Measurements from ENCODE around the genes DAPL1, PLA2R1 and RBMS1.

GRCh38 chr2:158456109-158456514 is 441 bp downstream of the CCDC148 start:
- PRO-cap = no peak

- PRO-cap = no peak
Measured at GRCh38 chr2:158620818-158621415, 164.2 kb downstream of the PKP4 start.

GRCh38 chr2:158722968-158723472 is 72.1 kb upstream of the DAPL1 start:
- PRO-cap = no peak

DNA sequence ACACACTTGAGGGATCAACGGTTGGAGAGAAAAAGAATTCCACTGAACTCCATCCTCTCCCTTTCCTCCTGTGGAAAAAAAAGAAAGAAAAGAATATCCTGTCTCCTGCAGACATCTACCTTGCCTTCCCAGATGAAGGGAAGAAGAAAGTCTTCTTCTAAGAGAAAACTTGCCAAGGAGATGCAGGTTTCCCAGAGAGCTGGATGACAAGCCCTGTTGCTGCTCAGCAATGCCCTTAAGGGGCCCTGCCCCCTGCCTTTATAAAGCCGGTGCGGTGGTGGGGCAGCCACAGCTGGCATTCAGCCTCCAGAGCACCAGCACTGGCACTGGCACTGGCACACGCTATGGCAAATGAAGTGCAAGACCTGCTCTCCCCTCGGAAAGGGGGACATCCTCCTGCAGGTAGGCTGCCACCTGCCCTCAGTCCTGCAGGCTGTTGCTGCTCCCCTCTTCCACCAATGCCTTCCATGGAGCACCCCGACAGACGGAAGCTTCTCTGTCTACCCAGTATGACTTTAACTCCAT is at the start of gene DAPL1:
Gene DAPL1, plus strand, starts transcription at position 289 of the 525 bp plus-strand sequence.
- PRO-cap = no peak

DNA sequence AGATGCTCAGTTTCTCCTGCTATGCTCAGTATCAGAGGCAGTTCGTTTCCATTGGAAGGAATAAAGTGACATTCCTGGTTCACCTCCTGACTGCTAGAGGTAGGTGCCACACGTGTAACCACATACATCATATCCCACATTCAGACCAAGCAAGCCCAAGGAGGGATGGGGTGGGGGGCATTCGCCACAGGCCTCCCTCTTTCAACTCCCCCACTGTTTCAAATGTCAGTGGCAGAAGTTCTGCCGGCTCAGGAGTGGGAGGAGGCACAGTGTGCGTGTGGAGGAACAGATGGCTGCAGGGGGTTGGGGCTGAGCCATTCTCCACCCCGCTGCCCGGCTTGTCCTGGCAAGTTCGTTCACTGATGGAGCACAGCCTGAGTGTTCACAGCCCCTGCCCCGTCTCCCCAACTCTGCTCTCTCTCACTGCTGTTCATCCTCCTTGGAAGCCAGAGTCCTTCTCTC is 75.4 kb upstream of the TANC1 start:
- PRO-cap = no peak

- PRO-cap = no peak
Measured at GRCh38 chr2:159144678-159145304, 141.7 kb downstream of the WDSUB1 start.

DNA sequence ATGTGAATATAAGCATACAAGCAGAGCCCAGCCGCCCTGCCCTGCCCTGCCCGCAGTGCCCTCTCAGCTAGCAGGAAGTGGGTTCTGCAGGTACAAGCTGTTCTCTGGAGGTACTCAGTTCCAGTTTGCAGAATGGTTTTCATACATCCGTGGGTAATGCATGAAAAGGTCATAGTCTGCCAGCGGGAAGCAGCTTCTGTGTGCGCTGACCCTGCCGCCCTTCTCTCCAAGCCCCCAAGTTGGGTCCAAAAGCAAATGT is 76.6 kb downstream of the WDSUB1 start:
- PRO-cap = no peak

DNA sequence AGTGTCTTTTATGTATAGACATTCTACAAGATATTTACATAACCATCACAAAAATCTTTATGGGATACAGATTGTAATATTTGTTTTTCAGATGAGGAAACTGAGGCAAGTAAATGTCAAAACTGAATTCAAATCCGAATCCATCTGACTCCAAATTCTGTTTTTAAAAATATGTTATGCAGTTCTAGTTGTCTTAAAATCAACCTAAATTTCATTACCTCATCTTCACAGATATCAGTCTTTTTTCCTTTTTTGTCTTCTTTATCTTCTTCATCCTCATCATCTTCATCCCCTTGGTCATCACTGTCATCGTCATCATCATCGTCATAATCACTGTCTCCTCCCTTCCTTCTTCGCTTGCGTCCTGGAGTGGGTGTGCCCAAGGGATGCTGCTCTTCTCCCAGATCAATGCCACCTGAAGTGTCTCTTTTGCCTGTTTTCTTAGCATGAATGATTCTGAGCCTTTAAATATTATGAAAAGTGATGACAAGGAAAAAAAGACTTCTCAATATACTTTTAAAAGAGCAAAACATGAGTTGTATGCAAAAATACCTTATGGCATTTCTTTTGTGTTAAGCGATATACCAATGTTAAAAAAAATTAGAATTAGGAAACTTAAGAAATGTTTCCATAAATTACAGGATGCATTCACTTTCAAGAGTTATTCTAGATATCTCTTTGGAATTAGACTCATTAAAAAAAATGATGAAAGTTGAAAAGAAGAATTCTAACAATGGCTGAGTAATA is 96.0 kb upstream of the WDSUB1 start:
- PRO-cap = no peak

GRCh38 chr2:159713594-159713942 is 1.3 kb downstream of the MARCHF7 start:
- PRO-cap = no peak

- PRO-cap = no peak
Measured at GRCh38 chr2:159755058-159755633, 42.8 kb downstream of the MARCHF7 start.

DNA sequence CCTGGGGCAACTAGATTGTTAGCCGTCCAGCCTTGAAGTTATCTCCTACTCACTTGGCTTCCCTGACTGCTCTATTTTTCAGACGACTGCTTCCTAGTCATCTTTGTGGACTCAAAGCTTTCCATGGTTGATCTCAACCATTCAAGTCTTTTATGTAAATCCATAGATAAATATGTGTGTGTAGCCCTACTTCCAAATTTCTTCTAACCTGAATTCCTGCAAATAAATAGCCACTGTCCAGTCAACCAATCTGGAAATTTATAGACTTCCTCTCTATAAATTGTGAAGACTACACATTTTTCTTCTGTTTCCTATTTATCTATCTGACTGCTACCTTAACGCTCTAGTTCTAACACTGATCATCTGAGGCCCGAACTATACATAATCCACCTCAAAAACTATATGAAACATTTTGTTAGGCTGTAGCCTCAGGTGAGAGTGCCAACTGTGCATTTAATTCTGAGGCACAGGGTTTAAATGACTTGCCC is 23.9 kb downstream of the CD302 start:
- PRO-cap = no peak

DNA sequence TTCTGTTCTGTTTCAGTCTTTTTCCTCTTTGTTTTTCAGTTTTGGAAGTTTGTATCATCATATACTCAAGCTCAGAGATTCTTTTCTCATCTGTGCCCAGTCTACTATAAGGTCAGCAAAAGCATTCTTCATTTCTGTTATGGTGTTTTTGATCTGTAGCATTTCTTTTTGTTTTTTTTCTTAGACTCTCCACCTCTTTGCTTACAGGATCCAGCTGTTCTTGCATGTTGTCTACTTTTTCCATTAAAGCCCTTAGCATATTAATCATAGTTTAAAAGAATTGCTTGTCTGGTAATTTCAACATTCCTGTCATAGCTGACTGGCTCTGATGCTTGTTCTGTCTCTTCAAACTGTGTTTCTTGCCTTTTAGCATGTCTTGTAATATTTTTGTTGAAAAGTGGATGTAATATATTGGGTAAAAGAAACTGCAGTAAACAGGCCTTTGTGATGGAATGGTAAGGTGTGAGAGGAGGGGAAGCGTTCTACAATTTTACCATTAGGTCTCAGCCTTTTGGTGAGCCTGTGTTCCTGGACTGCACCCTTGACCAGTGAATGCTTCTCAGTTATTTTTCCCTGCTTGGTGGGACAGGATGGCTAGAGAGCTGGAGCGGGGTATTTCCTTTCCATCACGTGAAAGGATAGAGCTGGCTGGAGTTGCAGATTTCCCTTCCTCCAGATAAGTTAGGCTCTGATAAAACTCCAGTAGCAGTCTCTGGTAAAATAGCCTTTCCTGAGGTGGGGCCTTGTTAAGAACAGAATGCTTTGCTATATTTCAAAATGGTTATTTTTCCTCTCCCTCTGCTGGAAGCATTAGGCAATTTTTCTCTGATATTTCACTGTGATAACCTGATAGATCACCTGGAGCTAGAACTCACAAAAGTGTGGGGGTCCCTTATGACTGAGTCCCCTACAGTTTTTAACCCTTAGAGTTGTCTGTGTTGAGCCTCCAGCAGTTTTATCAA is 65.4 kb downstream of the PLA2R1 start:
- PRO-cap = no peak

DNA sequence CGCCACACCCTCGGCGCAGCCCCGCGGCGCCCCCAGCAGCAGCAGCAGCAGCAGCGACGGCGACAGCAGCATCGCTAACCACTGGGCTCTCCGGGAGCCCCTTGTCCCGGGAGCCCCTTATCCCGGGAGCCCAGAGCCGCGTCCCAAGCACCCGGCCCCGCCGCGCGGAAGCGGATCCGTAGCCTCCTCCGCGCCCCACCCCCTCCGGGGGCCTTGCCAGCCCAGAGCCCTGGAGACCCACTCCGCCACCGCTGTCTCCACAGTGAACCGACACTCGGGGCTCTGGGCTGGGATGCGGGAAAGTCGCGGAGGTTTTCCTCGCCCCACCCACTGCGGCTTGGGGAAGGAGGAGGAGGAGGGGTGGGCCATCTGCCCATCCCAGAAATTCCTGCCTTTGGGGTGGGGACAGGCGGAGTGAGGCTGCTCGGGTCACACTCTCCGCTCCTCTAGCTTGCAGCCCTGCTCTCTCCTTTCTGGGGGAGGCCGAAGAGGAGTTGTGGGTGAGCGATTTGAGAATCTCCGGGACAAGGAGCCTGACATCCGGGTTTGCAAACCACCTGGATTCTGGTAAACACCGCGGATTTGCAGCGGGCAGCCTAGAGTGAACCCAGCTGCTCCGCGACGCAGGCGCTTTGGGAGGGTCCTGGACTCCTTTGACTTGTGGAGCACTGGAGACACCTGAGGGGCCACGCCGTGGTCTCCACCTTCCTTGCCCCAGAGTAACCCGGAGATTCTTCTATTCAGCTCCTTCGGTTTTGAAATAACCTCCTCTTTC is at the start of gene PLA2R1:
Gene PLA2R1, minus strand, starts transcription at position 284 of the 775 bp plus-strand sequence.
- PRO-cap = no peak

DNA sequence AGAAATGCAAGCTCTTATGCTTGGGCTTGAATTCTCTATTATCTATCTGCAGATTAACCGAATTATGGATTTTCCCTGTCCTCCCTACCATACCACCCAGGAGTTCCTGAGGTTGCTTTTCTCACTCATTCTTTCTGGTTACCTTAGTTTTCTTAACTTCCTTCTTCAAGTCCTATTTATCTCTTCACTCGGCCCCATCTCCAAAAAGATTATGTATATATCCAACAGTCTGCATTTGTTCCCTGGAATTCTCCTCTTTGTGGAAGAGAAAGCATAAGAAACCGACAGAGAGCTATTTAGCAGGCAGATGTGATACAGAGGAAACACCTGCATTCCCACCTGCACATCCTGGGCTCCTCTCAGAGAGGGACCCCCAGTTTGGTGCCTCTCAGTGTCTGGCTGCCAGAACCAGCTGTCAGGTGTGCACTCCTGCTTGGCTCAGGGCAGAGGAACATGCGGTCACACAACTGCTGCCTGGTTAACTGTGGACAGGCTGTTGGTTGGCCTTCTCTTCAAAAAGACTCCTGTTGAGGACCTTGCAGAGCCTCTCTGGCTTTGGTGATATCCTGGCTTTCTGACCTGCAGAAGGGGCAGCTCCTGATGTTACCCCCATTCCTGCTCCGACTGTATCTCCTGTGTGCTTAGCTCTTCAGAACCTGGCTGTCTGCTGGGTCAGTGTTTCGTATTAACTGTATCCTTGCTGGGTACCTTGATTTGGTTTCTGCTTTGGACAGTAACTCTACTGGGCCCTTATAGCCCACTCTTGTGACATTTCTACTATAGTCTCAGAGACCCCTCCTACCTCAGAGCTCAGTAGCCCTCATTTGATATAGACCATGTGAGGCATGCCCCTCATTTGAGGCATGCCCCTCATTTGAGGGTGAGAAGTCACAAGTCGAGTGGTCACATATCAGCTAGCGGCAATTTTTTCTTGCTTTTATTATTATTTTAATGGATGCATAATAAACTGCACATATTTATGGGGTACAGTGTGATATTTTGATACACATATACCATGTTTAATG is 54.5 kb downstream of the ITGB6 start:
- PRO-cap = no peak

GRCh38 chr2:160227294-160227686 is 27.2 kb upstream of the ITGB6 start:
- PRO-cap = no peak

- PRO-cap = no peak
Measured at GRCh38 chr2:160257111-160257599, 57.1 kb upstream of the ITGB6 start.

DNA sequence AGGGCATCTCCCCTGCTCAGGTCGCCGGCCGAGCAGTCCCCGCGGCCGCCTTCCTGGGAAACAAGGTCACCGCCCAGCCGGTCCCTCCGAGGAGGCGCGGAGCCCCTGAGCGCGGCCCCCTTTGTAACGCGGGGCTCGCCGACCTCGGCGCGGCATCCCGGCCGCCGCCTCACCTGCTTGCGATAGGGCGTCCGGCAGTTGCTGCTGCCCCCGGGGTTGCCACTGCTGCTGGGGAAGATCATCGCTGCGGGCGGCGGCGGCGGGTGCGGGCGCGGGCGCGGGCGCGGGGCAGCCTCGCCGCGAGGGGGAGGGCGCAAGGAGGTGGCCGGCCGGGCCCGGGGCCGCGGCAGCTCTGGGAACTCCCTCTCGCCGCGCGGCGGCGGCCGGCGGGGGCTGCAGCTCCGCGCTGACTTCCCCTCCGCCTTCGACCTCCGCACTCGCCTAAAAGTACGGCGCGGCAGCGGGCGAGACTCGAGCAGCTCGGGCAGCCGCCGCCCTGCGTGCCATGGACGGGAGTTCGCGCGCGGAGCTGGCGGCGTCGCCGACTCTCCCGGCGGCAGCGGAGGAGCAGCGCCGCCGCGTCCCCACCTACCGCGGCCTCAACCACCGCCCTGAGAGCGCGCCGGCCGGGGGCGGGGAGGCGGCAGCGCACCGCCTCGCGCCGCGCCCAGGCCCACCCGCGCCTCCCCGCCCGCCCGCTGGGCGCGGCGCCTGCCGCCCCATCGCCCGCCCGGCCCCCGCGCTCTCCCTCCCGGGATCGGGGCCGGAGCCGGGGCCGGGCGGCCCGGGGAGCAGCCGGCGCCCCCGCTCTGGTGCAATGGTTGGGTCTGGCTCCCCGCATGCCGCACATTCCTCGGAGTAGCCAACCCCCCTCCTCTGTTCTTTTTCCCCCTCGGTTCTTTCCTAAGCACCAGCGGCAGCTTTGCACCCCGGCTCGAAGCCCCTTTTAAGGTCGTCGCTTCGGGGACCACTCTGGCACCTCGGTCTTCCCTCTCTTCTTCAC is 86.0 kb downstream of the RBMS1 start:
- PRO-cap = bidirectional peak, plus-strand start at position 436 of the sequence, minus-strand start at position 354 of the sequence; unidirectional peak, minus-strand start at position 613 of the sequence; unidirectional peak, minus-strand start at position 819 of the sequence

GRCh38 chr2:160474111-160474468 is 19.5 kb downstream of the RBMS1 start:
- PRO-cap = no peak

DNA sequence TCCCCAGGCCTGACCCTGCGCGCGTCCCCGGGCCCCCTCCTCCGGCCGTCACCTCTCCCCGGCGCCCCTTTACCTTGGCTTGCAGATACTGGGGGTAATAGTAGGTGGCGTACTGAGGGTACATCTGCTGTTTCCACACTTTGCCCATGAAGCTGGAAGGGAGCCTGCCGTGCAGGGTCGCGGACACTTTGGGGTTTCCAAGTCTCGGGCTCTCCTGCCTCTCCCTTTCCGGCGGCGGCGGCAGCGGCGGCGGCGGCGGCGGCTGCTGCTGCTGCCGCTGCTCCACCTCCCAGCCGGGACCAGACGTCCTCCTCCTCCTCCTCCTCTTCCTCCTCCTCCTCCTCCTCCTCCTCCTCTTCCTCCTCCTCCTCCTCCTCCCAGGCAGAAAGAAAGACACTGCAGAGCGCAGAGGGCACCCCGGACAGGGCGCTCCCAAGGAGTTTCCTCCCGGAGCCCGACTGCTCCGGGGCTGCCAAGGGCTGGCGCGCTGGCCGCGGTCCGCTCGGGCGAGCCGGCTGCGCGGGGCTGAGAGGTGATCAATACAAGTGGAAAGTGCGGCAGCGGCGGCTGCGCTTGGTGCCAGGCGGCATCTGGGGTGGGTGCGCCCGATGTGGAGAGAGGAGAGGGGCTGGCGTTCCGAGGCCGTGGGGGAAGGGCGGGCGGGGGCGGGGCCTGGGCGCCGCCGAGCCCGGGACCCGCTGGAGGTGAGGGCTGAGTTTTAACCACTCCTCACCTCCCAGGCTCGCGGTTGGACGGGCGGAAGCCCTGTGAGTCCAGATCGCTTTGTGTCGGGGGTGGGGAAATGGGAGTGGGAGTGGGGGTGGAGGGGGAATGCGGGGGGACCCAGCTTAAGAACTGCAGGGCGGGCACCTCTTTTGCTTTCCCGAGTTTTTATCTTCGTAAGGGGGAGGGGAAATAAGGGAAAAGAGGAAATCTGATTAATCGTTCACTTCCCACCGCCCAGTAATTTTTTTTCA is at the start of gene RBMS1:
Gene RBMS1, minus strand, starts transcription at position 592 of the 977 bp plus-strand sequence.
- PRO-cap = bidirectional peak, plus-strand start at position 725 of the sequence, minus-strand start at position 592 of the sequence

DNA sequence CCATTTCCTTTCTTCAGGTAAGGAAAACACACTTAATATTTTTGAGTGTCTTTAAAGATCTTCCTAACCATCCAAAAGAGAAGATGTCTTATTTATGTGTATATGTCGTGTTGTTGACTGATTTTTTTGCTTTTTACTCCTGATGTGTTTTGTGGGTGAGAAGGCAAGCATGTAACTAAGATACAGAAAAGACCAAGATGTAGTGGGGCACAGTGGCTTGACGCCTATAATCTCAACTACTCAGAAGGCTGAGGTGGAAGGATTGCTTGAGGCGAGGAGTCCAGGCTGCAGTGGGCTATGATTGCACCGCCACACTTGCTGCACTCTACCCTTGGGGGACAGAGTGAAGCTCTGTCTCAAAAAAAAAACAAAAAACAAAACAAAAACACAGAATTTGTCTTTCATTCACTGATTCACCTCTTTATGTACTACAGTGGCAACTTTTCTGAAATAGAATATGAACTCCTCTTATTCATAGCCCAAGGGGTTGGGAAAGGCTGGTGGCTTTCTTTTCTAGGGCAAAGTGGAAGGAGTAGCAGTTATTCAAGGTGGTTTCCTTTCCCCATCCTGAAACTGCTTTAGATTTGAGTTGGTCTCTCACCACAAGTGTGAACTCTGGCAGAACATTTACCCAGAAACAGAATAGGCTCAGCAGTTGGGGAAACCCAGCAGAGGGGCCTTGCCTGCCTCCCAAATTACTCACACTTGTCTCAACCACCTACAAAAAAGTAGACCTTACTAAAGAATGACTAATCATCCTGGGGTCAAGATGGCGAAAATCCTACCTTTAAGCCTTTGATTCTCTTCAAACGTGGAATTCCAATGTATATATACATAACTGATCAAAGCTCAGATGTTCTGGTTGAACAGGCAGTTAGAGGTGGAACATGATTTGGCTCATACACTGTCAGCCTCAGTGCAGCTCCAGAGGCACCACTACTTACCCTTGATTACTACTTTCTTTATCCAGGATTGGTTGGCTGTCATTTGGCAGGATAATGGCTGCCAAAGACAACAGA is 6.5 kb downstream of the TANK start:
- PRO-cap = no peak

Measured in mesenteric fat pad (tissue), 1 donor.